GM12878 (cell line): Measurements from ENCODE around the genes ITPA and ATRN.

GRCh38 chr20:1919972-1920706, 24.9 kb downstream of the SIRPA start:
- RAMPAGE, long total RNA: no peak
- RRBS, 2 experiments: no CpG with 5 or more reads among the region's 10 CpGs
CAGE:
- cytosol, long polyA minus RNA: no peak
- cytosol, long polyA plus RNA: no peak
- long polyA plus RNA: no peak
- nucleolus, long total RNA: no peak
- nucleus, long polyA plus RNA: no peak
- nucleus, long total RNA: no peak

- RAMPAGE, long total RNA: no peak
- RRBS, 2 experiments: no CpG with 5 or more reads among the region's 12 CpGs
CAGE:
- cytosol, long polyA minus RNA: no peak
- cytosol, long polyA plus RNA: no peak
- long polyA plus RNA: no peak
- nucleolus, long total RNA: no peak
- nucleus, long polyA plus RNA: no peak
- nucleus, long total RNA: no peak
Measured at GRCh38 chr20:1933115-1933833, 38.1 kb downstream of the SIRPA start.

DNA sequence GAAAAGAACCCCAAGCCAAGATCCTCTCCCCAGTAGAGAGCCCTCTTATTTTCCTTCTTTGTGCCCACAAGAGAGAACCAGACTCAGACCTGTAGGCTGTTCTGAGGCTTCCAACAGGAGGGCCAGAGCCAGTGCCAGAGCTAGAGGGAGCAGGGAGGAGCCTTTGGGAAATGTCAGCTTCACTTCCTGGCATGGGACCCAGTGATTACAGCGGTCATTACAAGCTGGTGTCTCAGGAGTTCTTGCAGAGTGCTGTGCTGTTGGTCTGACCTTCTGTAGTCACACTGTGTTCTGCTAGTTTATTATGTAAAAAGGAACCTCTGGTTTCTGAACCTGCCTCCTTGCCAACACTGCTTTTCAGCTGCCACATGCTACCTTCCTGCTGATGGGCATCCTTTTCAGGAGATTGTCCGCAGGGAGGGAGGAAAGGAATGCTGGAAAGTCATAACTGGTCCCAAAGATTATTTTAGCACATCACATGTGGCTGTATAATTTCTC, 39.0 kb downstream of the STK35 start:
- RAMPAGE, long total RNA: no peak
- RRBS, 2 experiments: no CpG with 5 or more reads among the region's 2 CpGs
CAGE:
- cytosol, long polyA minus RNA: no peak
- cytosol, long polyA plus RNA: no peak
- long polyA plus RNA: no peak
- nucleolus, long total RNA: no peak
- nucleus, long polyA plus RNA: no peak
- nucleus, long total RNA: no peak

GRCh38 chr20:2145969-2147076, 44.7 kb downstream of the STK35 start:
- RAMPAGE, long total RNA: no peak
- RRBS, 2 experiments: no CpG with 5 or more reads among the region's 24 CpGs
CAGE:
- cytosol, long polyA minus RNA: no peak
- cytosol, long polyA plus RNA: no peak
- long polyA plus RNA: no peak
- nucleolus, long total RNA: no peak
- nucleus, long polyA plus RNA: no peak
- nucleus, long total RNA: no peak

DNA sequence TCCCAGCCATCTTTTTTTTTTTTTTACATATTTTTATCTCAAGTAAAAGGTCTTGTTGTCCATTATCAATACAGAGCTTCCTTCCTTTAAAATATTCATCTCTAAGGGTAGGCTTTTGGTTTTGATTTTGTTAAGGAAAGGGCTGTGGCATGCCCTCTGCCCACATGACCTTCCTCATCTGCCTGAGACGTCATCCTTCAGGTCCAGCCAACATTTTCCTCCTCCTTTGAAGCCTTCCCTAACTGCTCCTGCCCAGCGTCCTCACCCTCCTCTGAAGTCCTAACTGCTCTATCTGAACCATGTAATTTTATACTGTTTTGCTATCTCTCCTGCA, 73.9 kb upstream of the TGM3 start:
- RAMPAGE, long total RNA: no peak
- RRBS, 2 experiments: no CpG with 5 or more reads among the region's 2 CpGs
CAGE:
- cytosol, long polyA minus RNA: no peak
- cytosol, long polyA plus RNA: no peak
- long polyA plus RNA: no peak
- nucleolus, long total RNA: no peak
- nucleus, long polyA plus RNA: no peak
- nucleus, long total RNA: no peak

DNA sequence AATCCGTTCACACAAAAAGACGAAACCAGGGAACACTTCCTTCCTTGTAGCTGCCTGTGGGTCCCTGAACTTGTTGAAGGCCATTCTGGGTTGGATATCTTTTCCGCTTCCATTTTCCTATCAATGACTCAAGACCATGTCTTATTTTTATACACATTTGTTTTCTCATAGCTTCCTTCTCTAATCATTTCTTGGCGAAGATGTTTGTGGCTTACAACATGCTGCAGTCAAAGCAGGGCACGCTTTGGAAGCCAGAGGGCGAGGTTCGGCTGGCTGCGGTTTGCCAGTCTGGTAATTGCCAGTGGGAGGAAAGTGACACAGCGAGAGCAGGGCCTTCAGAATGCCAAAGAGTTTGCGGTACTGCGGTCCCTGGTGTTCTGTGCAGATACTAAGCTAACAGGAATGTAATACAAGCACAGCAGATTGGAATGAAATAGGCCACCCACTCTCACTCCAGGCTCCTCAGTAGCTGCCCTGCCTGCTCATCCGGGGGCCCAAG, 58.8 kb upstream of the TGM3 start:
- RAMPAGE, long total RNA: no peak
- RRBS, 2 experiments: no CpG with 5 or more reads among the region's 12 CpGs
CAGE:
- cytosol, long polyA minus RNA: no peak
- cytosol, long polyA plus RNA: no peak
- long polyA plus RNA: no peak
- nucleolus, long total RNA: no peak
- nucleus, long polyA plus RNA: no peak
- nucleus, long total RNA: no peak

- RAMPAGE, long total RNA: no peak
- RRBS, 2 experiments: no CpG with 5 or more reads among the region's 7 CpGs
CAGE:
- cytosol, long polyA minus RNA: no peak
- cytosol, long polyA plus RNA: no peak
- long polyA plus RNA: no peak
- nucleolus, long total RNA: no peak
- nucleus, long polyA plus RNA: no peak
- nucleus, long total RNA: no peak
Measured at GRCh38 chr20:2292563-2293235, 3.1 kb upstream of the TGM3 start.

- RAMPAGE, long total RNA: no peak
- RRBS, 2 experiments: no CpG with 5 or more reads among the region's 5 CpGs
CAGE:
- cytosol, long polyA minus RNA: no peak
- cytosol, long polyA plus RNA: no peak
- long polyA plus RNA: no peak
- nucleolus, long total RNA: no peak
- nucleus, long polyA plus RNA: no peak
- nucleus, long total RNA: no peak
Measured at GRCh38 chr20:2439075-2439640, 31.4 kb downstream of the SNRPB start.

- RAMPAGE, long total RNA: no peak
- RRBS, 2 experiments: no CpG with 5 or more reads among the region's 2 CpGs
CAGE:
- cytosol, long polyA minus RNA: no peak
- cytosol, long polyA plus RNA: no peak
- long polyA plus RNA: no peak
- nucleolus, long total RNA: no peak
- nucleus, long polyA plus RNA: no peak
- nucleus, long total RNA: no peak
Measured at GRCh38 chr20:2460751-2461251, 9.8 kb downstream of the SNRPB start.

- RAMPAGE, long total RNA: no peak
- RRBS, 2 experiments: no CpG with 5 or more reads among the region's 9 CpGs
CAGE:
- cytosol, long polyA minus RNA: no peak
- cytosol, long polyA plus RNA: no peak
- long polyA plus RNA: no peak
- nucleolus, long total RNA: no peak
- nucleus, long polyA plus RNA: no peak
- nucleus, long total RNA: no peak
Measured at GRCh38 chr20:2467303-2468048, 3.1 kb downstream of the SNRPB start.

DNA sequence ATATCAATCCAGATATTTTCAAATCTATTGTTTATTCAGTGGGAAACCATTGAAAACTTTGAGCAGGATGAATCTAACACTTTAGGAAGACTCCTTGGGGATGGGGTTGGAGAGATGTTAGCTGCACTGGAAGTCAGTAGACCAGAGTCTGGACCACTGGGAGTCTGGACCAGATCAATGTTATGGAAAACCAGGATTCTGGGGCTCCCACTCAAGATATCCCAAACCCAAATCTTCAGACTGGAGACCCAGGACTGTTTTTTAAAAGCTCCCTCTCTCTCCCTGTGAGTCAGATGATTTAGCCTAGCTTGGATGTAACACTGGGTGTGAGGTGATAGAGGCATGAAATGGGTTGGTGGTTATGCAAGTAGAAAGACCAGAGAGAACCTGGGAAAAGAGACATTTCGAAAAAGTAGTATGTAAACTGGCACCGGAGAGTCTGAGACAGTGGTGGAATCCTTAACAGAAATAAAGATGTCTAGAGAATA, 57.7 kb downstream of the PTPRA start:
- RAMPAGE, long total RNA: no peak
- RRBS, 2 experiments: no CpG with 5 or more reads among the region's 2 CpGs
CAGE:
- cytosol, long polyA minus RNA: no peak
- cytosol, long polyA plus RNA: no peak
- long polyA plus RNA: no peak
- nucleolus, long total RNA: no peak
- nucleus, long polyA plus RNA: no peak
- nucleus, long total RNA: no peak

DNA sequence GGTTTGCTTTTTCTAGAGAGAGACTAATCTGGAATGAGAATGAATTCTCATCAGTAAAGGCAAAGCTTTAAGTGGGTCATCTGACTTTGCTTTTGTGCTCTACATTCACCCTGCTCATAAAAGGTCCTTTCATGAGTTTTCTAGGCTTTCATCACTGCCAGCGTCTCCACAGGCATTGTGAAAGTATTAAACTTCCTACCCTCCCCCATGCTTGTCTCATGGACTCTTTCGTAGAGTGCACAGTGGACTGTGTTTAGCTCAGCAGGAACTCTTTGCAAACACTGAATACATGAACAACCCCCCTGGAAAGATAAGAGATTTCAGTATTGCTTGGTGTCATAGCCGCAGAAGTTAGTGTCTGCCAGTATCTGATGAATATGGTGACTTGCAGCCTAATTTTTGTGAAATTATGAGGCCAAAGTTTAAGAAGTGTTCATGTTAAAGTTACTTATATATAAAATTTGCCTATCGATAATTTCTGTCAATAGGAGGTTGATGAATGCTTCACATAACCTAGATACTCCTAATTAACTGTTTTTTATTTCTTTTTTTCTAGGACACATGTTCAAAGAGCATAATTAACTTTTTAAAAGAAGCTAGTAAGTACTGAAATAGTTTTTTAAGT, 74.3 kb downstream of the PTPRA start:
- RAMPAGE, long total RNA: no peak
- RRBS, 2 experiments: no CpG with 5 or more reads among the region's 4 CpGs
CAGE:
- cytosol, long polyA minus RNA: no peak
- cytosol, long polyA plus RNA: no peak
- long polyA plus RNA: no peak
- nucleolus, long total RNA: no peak
- nucleus, long polyA plus RNA: no peak
- nucleus, long total RNA: no peak

GRCh38 chr20:2975233-2975994, 68.0 kb upstream of the GNRH2 start:
- RAMPAGE, long total RNA: no peak
- RRBS, 2 experiments: no CpG with 5 or more reads among the region's 2 CpGs
CAGE:
- cytosol, long polyA minus RNA: no peak
- cytosol, long polyA plus RNA: no peak
- long polyA plus RNA: no peak
- nucleolus, long total RNA: no peak
- nucleus, long polyA plus RNA: no peak
- nucleus, long total RNA: no peak

DNA sequence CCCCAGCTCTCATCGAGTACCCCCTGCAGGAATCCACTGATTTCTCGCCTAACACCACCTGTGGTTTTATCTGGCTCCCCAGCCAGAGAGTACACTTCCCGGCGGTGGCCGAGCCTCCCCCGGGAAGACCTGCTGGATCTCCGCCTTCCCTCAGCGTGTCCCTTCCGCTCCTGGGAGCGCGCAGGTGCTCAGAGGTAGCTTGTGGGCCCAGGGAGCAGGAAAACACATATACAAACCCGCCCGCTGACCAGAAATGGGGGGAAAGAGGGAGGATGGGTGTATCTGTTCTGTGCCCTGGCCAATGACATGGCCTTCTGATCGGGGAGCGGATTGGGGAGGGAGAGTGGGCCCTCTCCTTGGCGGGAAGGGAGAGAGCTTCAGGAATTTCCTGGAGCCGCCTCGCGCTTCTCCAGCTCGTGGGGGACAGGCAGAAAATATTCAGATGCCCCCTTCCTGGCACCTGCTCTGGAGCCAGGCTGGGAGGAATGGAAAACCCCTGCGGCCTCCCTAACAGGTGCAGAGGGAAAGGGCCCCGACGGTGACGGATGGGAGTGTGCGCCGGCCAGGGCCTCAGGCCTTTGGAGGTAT, 692 bp downstream of the DDRGK1 start:
- RAMPAGE, long total RNA: no peak
- RRBS, 2 experiments: 33% methylated on average over 1 of the region's 26 CpGs; no CpG with 5 or more reads in 1 of the 2 experiments
CAGE:
- cytosol, long polyA minus RNA: no peak
- cytosol, long polyA plus RNA: no peak
- long polyA plus RNA: no peak
- nucleolus, long total RNA: no peak
- nucleus, long polyA plus RNA: no peak
- nucleus, long total RNA: no peak

GRCh38 chr20:3208768-3209878, at the start of gene ITPA:
ITPA (plus strand) TSS chr20:3209498.
- RAMPAGE, long total RNA: start-site peak on the plus strand at chr20:3209475-3209542, 348 and 319 reads in 2 replicates
- RRBS, 2 experiments: under 1 to 2% methylated on average over 16 to 22 of the region's 54 CpGs
CAGE:
- cytosol, long polyA minus RNA: start-site peak on the plus strand at chr20:3209504-3209545, 322 reads
- cytosol, long polyA plus RNA: start-site peak on the plus strand at chr20:3209481-3209542, 3,713 and 3,663 reads in 2 replicates
- long polyA plus RNA: start-site peak on the plus strand at chr20:3209482-3209538, 2,901 and 3,677 reads in 2 replicates
- nucleolus, long total RNA: start-site peak on the plus strand at chr20:3208859-3208956, 36 reads; start-site peak on the minus strand at chr20:3209441-3209476, 17 reads; start-site peak on the plus strand at chr20:3209482-3209539, 391 reads
- nucleus, long polyA plus RNA: start-site peak on the plus strand at chr20:3209482-3209544, 1,877 and 2,063 reads in 2 replicates
- nucleus, long total RNA: no peak

DNA sequence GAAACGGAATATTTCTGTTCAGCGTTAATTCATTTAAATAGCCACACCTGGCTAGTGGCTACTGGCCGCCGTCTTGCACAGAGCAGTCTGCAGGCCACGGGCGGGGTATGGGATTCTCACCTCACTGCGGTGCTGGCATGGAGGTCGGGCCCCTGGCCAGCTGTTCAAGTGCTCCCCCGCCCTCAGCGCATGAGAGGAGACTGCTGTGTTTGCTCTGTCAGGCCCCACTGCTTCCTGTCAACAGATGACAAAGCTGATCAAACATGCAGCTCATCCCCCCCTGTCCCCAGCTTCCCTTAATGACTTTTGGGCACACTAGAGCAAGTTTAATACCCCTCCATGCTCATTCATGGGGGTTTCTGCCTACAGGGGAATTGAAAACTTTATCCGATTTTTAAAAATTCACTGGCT, 13.5 kb downstream of the ITPA start:
- RAMPAGE, long total RNA: no peak
- RRBS, 2 experiments: no CpG with 5 or more reads among the region's 11 CpGs
CAGE:
- cytosol, long polyA minus RNA: no peak
- cytosol, long polyA plus RNA: no peak
- long polyA plus RNA: no peak
- nucleolus, long total RNA: no peak
- nucleus, long polyA plus RNA: no peak
- nucleus, long total RNA: no peak

GRCh38 chr20:3249822-3250539, 11.0 kb upstream of the SLC4A11 start:
- RAMPAGE, long total RNA: no peak
- RRBS, 2 experiments: no CpG with 5 or more reads among the region's 16 CpGs
CAGE:
- cytosol, long polyA minus RNA: no peak
- cytosol, long polyA plus RNA: no peak
- long polyA plus RNA: no peak
- nucleolus, long total RNA: no peak
- nucleus, long polyA plus RNA: no peak
- nucleus, long total RNA: no peak

DNA sequence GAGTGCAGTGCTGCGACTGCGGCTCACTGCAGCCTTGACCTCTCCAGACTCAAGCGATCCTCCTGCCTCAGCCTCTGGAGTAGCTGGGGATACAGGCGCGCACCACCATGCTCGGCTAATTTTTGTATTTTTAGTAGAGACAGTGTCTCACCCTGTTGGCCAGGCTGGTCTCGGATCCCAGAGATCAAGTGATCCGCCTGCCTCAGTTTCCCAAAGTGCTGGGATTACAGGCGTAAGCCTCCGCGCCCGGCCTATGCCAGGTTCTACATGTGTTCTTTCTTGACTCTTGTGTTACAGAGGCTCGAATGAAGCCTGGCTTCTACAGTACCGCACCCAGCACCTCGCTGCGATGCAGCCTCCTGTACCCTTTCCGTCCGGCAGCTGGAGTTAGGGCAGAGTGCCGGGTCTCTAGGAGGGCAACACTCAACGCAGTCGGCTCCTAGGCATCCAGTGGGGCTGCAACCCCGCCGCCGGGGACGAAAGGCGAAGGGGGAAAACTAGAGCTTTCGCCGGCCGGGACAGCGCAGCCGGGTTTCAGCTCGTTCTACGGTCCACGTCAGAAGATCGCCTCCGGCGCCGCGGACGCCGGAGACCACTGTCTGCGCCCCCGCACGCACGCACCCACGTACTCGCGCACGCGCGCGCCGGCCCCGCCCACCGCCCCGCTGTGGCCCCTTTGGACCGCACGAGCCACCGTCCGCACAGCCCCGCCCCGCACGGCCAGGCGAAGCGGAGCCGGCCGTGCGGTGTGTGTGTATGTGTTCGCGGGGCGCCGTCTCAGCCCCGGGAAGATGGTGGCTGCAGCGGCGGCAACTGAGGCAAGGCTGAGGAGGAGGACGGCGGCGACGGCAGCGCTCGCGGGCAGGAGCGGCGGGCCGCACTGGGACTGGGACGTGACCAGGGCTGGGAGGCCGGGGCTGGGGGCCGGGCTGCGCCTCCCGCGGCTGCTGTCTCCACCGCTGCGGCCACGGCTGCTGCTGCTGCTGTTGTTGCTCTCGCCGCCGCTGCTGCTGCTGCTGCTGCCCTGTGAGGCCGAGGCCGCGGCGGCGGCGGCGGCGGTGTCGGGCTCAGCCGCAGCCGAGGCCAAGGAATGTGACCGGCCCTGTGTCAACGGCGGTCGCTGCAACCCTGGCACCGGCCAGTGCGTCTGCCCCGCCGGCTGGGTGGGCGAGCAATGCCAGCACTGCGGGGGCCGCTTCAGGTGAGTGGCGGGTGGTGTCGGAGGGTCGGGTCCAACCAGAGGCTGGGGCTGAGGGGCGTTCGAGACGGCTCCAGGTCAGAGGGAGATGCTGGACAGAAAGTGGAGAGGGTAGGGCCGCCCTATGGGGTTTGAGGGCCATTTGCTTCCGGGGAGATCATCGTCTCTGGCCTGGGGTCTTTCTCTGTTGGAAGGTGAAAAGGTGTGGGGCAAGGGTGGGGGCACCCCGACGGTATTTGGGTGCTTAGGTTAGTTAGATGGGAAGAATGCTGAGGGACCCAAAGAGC, at the start of gene ATRN:
TSS of gene ATRN (plus strand) at position 702 of the 1,485 bp plus-strand sequence.
- RAMPAGE, long total RNA: no peak
- RRBS, 2 experiments: under 1 to 2% methylated on average over 39 to 42 of the region's 130 CpGs
CAGE:
- cytosol, long polyA minus RNA: start-site peak on the plus strand centred at position 731 of the sequence, 5 bp wide, 53 reads
- cytosol, long polyA plus RNA: no peak
- long polyA plus RNA: start-site peak on the plus strand centred at position 723 of the sequence, 13 bp wide, 56 and 76 reads in 2 replicates
- nucleolus, long total RNA: no peak
- nucleus, long polyA plus RNA: no peak
- nucleus, long total RNA: no peak

DNA sequence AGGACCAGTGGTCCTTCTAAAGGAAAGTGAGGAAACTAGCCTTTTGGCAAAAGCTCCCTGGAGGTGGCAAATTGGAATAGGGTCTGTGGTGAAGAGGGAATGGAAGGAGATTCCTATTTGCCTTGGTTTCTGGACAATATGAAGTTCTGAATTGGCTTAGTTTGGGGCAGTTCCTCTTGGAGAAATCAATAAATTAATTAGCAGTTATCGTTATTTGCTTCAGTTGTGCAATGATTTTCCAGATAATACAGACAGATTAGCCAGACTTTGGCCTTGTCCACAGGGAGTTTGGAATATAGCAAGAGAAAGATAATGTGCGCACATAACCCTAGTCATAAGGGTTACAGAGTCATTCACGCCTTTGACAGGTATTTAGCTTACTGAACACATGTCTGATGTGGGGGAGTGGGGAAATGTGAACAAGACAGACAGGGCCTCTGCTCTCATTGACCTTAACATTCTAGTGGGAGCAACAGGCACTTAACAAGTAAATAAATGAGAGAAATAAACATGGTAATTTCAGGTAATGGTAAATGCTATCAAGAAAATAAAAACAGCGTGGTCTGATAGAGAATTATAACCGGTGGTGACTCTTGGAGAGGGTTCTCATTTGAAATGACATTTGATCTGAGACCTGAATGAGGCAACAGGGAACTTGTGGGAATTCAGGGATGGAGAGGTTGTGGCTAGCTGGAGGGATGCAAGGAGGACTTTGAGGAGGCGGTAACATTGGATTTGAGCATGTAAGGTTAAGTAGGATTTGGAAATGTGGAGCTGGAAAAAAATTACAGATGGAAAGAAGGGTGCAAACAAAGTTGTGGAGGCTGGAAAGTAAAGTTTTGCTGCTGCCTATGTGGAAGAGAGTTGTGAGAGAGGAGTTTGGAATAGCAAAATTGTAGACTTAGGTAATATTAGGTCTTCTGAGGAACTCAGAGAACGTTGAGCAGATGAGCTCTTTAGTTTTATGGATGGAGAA, 1.5 kb downstream of the ATRN start:
- RAMPAGE, long total RNA: no peak
- RRBS, 2 experiments: no CpG with 5 or more reads among the region's 7 CpGs
CAGE:
- cytosol, long polyA minus RNA: no peak
- cytosol, long polyA plus RNA: no peak
- long polyA plus RNA: no peak
- nucleolus, long total RNA: no peak
- nucleus, long polyA plus RNA: no peak
- nucleus, long total RNA: no peak